ENCODE measurements around the gene WIF1.

DNA sequence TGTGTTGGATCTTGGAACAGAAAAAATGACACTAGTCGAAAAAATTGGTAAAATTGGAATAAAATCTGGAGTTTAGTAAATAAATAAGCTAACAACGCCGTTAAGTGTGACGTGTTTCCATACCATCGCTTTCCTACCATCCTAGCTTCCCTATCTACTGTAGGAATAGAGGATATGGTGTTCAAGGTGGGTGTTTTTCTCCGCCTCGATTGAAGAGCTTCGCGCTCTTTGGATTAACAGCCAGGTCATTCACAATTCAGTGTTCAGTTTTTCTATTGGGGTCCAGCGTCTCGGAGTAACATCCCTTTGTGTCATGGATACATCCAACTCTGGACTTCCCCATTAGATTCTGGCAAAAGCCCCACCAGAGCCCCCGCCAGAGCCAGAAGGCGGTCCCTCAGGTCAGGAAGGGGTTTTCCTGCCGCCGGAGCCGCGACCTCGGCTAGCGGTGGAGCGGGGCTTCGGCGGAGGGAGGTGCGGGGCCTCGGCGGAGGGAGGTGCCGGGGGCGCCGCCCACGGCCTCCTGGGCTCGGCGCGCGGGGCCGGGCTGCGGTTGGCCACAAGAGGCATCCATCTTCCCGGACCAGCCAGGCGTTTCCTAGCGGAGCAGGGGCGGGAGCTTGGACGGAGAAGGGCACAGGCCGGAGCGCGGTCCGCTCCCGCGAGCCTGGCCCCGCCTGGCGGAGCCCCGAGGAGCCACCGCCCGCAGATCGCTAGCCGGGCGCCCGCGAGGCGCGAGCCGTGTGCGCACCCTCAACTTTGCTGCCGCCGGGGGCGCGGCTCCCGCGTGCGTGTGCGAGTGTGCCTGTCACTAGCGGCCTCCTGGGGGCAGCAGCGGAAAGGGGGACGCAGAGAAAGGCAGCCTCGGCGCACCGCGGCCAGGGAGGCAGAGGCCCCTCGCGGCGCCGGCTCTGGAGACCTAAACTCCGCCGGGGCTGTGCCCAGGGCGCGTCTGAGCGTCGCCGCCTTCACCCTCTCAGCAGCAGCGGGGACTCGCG lies 999 bp upstream of the SRGAP1 start:
- PRO-cap = bidirectional peak, plus-strand start at position 851 of the sequence, minus-strand start at position 525 of the sequence
- RAMPAGE, long total RNA = no peak

GRCh38 chr12:63845591-63846186 lies 1.2 kb downstream of the SRGAP1 start:
- PRO-cap = no peak
- RAMPAGE, long total RNA = no peak

GRCh38 chr12:63846187-63846625 lies 1.7 kb downstream of the SRGAP1 start:
- PRO-cap = no peak
- RAMPAGE, long total RNA = no peak

DNA sequence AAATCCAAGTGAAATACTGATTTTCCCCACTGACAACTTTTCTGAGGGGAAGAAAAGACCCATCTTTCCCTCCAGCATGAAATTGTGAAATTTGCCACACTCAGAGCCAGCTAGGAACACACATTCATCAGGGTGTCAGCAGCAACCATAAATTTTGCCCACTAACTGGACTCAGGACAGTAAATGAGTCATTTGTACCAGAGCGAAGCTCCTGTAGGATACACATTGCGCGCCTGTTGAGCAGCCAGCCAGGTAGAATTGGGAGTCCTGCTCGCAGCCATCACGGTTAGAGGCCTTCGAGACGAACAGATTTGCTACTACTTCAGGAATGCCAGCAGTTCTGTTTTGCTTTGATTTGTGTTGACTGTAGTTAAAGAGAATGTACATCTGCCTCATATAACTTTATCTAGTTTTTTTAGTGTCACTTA lies 117.7 kb downstream of the KICS2 start:
- PRO-cap = no peak
- RAMPAGE, long total RNA = no peak

DNA sequence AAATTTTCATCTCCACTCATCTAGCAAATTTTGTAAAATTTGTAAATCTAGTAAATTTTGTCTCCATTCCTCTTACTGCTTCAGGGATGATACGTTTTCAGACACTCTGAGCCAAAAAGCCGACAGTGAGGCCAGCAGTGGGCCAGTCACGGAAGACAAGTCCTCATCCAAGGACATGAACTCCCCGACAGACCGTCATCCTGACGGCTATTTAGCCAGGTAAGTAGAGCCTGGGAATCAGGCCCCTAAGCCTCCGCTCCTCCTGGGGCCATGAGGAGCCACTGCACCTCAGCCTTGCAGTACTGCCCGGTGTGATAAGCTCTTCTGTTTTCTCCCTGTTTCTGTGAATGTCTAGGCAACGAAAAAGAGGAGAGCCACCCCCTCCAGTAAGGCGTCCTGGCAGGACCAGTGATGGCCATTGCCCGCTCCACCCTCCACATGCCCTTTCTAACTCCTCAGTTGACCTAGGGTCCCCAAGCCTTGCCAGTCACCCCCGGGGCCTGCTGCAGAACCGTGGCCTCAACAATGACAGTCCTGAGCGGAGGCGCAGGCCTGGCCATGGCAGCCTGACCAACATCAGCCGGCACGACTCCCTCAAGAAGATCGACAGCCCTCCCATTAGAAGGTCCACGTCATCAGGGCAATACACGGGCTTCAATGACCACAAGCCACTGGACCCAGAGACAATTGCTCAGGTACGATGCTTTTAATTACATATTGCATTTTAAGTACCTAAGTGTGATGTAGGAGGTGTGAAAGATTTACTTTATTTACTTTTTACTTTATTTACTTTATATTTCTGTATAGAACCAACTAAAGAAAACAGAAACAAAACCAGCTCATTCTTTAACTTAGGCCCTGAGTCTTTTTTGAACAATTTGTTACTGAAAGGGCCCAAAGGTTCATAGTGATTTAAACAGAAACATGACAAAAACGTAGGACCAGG lies 94.3 kb downstream of the KICS2 start:
- PRO-cap = no peak
- RAMPAGE, long total RNA = no peak

GRCh38 chr12:64447687-64448624 lies 4.0 kb upstream of the TBK1 start:
- PRO-cap = no peak
- RAMPAGE, long total RNA = no peak

- PRO-cap = no peak
- RAMPAGE, long total RNA = no peak
These were observed 26.5 kb upstream of the RASSF3 start for GRCh38 chr12:64583684-64584361.

DNA sequence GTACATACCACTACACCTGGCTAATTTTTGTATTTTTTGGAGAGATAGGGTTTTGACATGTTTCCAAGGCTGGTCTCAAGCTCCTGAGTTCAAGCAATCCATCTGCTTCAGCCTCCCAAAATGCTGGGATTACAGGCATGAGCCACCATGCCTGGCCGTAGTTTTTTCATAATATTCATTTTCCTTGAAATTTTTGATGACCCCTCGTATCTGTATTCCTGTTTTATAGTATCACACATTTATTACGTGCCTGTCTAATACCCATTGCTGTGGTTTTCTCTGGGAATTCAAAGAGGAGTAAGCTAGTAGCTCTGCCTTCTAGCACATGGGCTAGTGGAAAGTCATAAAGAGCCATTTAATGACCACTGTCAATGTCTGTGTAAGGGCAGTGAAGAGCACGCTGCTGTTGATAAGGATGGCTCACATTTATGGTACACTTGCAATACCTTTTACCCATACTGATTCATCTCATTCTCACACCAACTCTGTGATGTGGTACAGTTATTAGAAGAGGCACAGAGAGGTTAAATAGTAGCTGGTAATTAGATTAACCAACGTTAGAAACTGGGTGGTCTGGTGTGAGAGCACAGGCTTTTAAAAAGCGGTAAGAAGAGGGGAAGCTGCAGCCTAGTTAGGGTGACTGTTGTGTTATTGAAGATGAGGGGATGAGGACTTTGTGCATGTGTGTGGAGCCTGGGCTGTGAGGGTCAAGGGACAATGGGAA lies 25.0 kb downstream of the RASSF3 start:
- PRO-cap = no peak
- RAMPAGE, long total RNA = start-site peak on the plus strand centred at position 332 of the sequence, 317 bp wide, 11 reads

- PRO-cap = no peak
- RAMPAGE, long total RNA = no peak
These were observed 67.9 kb downstream of the GNS start for GRCh38 chr12:64691229-64691848.

GRCh38 chr12:64779447-64779646 lies 20.1 kb upstream of the GNS start:
- PRO-cap = no peak
- RAMPAGE, long total RNA = no peak

- PRO-cap = no peak
- RAMPAGE, long total RNA = no peak
These were observed 22.6 kb upstream of the GNS start for GRCh38 chr12:64781819-64782186.

DNA sequence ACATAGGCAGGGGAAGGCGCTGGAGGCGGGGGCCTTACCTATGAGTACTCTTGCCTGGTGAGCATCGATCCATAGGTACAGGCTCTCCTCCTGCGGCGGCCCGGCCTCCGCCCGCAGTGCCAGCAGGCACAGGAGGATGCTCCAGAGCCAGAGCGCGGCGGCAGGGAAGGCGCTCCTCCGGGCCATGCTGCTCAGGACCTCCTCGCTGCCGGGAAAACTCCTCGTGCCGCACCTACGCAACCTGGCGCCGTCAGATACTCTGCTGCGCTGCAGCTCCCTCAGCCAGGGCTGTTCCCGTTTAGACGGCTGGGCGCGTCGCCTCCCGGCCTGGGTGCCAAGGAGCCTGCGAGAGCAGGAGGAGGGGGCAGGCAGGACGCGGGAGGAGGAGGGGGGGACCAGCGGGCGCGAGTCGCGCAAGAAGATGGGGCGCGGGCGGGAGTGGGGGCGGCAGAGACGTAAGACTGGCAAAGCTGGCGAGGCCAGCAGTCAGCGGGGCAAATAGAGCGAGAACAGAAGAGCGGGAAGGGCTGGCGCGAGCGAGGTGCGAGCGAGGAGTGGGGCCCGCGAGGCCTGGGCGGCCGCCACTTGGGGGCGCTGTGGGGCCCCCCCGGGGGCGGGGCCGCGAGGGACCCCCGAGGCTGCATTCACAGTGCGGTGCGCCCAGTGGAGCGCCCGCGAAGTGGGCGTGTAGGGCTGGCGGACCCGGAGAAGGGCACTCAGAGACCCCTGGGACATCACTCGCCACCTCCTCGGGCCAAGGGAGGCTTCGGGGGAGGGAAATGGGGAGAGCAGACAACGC lies at the start of gene WIF1:
WIF1 (minus strand) TSS at position 300 of the 799 bp plus-strand sequence.
- PRO-cap = no peak
- RAMPAGE, long total RNA = start-site peak on the minus strand centred at position 266 of the sequence, 12 bp wide, 43 reads

DNA sequence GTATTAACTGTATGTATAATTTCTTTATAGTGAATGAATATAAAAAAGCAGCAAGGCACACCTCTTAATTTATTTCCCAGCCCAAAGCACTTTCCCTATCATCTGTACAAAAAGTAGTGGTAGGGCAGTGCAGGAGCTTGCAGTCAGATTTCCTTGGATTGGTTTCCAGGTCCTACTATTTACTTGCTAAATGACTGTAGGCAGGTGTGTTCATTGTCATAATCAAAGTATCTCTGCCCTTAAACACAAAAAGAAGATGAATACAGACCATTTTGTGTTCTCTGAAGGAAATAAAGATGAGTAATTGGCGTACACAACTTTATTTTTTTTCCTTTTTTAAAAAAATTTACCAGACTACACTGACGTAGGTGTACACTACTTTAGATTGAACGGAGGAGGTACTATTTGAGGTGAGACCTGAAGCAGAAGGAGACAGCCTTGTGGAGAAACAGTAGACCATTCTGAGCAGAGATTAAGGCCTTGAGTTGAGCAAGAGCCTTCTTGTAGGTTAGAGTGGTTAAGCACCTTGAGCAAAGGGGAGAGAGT lies 2.3 kb downstream of the LEMD3 start:
- PRO-cap = no peak
- RAMPAGE, long total RNA = start-site peak on the plus strand centred at position 375 of the sequence, 137 bp wide, 13 reads

DNA sequence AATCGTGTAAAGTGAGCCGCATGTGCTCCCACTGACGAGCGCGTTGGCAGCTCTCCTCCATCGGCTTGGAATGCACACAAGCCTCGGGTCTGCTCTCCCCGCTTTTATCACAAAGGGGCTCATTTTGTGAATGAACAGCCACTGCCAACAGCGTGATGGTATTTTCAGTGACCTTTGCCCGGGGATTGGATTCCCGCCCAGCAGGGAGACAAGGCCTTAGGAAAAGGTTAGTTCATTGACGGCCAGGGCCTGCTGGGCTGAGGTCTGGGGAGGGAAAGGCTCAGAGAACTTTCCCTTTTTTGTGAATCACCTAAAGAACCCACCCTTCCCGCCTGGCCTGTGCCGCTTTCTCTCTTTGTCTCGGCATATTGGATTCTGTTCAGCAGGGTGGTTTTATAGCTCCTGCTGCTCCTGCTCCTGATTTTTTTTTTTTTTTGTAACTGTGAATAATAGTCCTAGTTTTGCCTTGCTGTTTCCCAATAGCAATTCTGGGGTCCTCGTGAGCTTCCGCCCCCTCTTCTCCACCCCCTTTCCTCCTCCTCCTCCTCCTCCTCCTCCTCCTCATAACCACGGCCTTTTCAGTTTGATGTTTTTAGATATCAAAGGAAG lies 232.3 kb downstream of the MSRB3 start:
- PRO-cap = no peak
- RAMPAGE, long total RNA = no peak

DNA sequence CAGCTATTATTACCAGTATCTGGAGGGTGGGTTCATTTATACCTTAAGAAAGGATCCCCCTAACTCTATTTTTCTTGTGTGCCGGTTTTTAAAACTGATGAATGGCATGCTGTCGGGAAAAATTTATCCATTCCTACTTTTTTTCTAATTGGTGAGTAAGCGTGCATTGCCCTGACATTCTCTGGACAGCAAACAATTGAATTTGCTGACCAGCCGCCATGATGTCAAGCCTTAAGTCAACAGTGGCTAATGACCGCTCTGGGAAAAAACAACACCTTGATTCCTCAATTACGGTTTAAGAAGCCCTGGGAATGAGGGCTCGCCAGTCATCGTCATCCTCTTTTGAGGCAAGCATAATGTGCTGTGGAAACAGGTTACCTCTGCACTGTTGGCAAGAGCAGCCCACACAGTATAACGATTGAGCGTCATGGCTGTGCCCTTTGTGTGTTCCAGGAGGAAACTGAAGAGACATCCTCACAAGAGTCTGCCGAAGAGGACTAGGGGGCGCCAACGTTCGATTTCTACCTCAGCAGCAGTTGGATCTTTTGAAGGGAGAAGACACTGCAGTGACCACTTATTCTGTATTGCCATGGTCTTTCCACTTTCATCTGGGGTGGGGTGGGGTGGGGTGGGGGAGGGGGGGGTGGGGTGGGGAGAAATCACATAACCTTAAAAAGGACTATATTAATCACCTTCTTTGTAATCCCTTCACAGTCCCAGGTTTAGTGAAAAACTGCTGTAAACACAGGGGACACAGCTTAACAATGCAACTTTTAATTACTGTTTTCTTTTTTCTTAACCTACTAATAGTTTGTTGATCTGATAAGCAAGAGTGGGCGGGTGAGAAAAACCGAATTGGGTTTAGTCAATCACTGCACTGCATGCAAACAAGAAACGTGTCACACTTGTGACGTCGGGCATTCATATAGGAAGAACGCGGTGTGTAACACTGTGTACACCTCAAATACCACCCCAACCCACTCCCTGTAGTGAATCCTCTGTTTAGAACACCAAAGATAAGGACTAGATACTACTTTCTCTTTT lies 138.8 kb downstream of the HMGA2 start:
- PRO-cap = no peak
- RAMPAGE, long total RNA = no peak

DNA sequence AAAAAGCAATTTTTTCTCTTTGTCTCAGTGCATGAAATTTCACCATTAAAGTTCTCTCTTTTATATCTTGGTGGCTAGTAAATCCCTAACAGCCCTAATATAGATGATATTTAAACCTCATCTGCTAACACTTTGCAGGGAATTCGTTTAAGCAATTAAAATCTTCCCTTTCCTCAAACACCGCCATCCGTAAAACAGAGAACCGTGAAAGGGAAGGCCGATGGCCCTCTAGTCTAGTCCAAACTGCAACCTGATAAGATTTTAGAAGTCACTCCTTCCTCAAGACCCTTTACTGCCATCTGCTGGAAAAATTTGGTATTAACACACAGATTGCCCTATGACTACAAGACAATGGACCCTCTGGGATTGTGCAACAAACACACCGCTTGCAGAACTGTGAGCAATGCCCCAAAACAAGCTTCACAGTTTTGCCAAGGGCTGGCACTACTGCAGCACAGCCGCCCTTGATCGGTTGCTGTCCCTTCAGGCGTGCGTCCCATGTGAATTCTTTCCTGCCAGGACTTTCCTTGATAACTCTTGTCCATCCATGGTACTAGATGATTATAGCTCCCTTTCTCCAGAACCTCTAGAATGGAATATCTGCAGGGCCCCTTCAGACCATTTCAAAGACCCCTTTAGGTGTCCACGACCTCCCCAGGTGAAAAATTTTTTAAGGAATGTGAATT lies 23.1 kb downstream of the LLPH start:
- PRO-cap = no peak
- RAMPAGE, long total RNA = no peak

DNA sequence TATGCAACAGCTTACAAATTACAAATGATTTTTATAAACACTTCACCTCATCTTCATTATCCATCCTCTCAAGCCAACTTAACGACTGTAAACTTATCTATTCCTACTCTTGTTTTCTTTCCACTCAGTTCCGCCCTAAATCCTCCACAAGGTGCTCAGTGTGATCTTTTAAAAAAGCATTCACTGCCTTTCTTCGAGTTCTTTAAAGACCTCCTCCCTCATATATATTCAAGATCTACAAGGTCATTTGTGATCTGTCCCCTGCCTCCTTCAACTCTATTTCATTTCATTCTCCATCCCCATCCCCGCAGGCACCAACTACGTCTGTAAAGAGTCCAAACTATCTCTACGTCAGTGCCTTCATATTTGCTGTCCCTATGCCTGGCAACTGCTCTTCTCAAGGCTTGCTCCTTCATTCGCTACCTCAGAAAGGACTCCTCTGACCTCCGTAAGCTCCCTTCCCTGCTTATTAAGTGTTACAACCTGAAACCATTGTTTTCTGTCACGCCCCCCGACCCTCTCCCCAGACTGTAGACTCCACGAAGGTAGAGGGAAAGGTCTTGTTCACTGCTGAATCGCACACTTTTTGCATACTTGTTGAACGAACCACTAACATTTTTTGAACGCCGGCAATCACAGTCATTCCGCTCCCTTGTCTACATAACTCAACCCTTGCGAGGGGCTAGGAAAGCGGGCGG lies 651 bp downstream of the LLPH start:
- PRO-cap = no peak
- RAMPAGE, long total RNA = no peak

DNA sequence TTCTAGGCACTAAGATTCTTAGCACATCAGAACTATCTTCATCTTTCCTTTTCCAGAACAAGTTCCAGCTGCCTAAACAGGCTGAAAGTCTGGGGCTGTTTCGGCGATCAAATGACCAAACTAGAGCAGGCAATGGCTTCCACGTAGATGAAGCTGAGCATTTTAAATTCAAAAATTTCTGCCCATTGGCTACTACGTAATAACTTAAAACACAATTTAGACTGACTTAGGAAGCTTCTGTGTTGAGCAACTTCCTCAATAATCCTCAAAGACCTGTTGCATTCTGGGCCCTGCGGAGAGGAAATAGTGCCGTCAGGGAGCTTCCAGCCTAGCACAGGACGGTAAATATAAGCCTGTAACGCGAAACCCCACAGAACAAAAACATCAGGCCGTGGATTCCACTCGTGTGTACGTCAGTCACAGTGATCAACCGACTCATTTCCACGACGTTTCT lies 705 bp downstream of the TMBIM4 start:
- PRO-cap = bidirectional peak, plus-strand start at position 306 of the sequence, minus-strand start at position 267 of the sequence
- RAMPAGE, long total RNA = no peak

DNA sequence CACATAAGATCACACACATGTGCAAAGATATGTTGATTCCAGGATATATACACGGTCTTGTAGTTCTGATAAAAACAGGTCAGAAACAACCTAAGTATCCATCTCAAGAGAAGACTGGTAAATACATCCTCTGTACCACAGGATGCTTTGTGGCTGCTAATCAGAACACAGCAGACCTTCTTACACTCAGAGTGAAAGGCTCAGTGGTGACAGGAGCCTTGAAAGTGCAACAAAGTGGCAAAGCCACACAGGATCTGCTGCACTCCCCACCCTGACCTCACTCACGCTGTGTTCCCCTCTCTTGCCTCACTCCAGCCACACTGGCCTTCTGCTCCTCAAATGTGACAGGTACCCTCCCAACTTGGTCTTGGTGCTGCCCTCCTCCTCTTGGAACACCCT lies 98.1 kb upstream of the GRIP1 start:
- PRO-cap = no peak
- RAMPAGE, long total RNA = no peak

GRCh38 chr12:66929526-66930061 lies 250.7 kb upstream of the GRIP1 start:
- PRO-cap = no peak
- RAMPAGE, long total RNA = start-site peak on the minus strand at chr12:66929738-66929816, 16 reads; start-site peak on the minus strand at chr12:66929896-66929992, 21 reads